Peritoneum (tissue), 1 donor: ENCODE data around the genes MUCL1, OR2AP1 and GDF11.

DNA sequence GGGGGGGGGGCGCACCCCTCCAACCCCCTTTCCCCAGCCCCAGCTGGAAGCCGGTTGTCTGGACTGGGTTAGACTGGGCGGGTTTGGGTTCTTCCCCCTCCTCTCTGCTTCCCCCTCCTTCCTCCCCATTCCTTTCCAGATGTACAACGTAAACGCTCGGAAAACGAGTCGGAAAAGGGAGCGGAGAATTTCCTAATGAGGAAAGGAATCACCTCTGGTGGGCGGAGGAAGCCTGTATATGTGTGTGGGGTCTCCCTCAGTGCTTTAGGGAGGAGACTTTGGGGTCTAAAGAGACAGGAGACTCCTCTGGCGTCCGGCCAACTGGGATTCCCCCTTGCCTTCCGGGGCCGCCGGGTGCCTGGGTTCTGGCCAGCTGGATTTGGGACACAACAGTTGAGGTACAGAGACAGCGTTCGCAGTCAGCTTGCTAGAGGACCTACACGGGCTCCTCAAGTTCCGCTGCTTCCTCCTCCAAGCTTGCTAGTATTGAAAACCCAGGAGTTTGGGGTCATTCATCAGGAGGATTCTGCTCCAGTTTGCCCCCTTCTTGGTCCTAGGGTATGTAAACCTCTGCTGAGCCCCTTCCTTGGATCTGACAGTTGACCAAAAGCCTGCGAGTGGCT is 441 bp upstream of the ITGA5 start:
- PRO-cap = no peak

GRCh38 chr12:54854294-54854716 is at the start of gene MUCL1:
Gene MUCL1, plus strand, starts transcription at chr12:54854516.
- PRO-cap = no peak

GRCh38 chr12:54947736-54948287 is 36.8 kb downstream of the TESPA1 start:
- PRO-cap = no peak

DNA sequence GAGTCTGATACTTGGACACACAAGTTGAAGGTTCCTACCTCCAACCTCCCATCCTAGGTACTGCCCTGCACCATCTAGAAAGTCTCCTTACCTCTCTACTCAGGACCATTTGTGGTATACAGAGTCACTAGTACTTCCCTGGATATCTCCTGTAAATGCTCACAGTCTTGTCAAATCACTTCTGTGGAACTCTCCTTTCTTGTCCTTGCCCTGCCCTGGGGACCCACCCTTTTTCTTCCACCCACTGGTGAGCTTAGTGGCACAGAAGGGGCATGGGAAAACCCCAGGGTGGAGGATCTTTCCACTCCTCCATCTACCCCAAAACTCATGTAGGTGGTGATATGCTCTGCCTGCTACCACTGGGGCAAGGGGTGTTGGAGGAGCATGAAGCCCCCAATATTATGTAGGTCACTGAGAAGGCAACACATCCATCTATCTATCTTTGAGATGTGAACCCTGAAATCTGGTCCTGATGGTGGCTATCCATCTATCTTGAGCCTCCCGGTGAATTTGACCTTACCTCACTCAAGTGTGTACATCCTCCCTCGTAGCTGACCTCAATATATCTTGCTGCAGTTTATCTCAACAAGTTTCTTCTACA is 988 bp downstream of the TESPA1 start:
- PRO-cap = no peak

DNA sequence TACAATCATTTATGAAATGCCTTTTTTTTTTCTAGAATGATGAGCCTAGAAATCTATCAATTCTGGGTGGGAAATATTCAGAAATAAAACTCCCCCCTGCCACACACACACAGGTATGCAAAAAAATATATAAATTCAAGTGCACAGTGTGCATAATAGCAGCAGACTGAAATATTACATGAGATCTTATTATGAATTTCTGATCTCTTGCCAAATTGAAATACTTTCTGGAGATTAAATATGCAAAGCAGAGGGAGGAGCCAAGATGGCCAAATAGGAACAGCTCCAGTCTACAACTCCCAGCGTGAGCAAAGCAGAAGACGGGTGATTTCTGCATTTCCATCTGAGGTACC is 8.4 kb upstream of the OR6C68 start:
- PRO-cap = no peak

GRCh38 chr12:55572193-55572555 is at the start of gene OR2AP1:
Gene OR2AP1, plus strand, starts transcription at chr12:55572468.
- PRO-cap = no peak

- PRO-cap = no peak
Observed at GRCh38 chr12:55694744-55695313, 12.9 kb downstream of the ITGA7 start.

DNA sequence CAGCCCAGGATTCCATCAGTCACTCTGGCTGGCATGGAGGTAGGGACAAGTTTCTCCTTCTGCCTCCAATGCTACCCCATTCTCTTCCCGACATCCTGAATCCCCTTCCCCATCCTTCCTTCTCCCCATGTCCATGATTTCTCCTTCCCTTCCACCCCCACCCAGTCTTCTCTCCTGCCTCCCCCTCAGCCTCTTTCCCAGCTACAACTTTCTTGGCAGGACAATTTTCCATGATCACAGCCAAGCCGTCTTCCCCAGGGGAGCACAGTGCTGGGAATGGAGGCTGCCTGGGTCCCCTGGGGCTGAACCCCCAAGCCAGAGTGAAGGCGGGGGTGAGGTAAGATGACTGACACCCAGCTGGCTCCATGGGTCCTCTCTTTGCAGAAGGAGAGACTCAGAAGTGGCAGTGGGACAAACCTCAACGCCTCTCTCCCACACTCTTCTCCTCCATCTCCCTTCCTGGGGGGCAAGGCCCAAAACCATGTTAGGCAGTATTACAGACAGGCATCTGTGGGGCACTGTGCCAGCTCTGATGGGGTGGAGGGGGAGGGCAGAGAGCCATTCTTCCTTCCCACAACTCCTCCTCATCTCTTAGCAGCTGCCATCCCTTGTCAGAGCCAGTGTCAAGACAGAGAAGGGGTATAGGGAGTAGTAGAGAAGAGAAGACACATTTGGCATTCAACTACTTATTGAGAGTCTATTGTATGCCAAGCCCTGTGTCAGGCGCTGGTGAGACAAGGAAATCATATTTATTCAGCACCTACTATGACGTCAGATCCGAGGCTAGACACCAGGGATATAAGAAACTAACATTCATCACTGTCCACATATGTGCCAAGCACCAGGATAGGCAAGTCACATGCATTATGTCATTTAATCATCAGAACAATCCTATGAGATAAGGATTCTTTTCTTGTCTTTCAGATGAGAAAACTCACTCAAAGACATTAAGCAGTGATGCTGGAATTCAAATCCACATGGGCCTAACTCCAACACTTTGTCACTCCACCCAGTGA is 3.6 kb downstream of the ITGA7 start:
- PRO-cap = no peak

DNA sequence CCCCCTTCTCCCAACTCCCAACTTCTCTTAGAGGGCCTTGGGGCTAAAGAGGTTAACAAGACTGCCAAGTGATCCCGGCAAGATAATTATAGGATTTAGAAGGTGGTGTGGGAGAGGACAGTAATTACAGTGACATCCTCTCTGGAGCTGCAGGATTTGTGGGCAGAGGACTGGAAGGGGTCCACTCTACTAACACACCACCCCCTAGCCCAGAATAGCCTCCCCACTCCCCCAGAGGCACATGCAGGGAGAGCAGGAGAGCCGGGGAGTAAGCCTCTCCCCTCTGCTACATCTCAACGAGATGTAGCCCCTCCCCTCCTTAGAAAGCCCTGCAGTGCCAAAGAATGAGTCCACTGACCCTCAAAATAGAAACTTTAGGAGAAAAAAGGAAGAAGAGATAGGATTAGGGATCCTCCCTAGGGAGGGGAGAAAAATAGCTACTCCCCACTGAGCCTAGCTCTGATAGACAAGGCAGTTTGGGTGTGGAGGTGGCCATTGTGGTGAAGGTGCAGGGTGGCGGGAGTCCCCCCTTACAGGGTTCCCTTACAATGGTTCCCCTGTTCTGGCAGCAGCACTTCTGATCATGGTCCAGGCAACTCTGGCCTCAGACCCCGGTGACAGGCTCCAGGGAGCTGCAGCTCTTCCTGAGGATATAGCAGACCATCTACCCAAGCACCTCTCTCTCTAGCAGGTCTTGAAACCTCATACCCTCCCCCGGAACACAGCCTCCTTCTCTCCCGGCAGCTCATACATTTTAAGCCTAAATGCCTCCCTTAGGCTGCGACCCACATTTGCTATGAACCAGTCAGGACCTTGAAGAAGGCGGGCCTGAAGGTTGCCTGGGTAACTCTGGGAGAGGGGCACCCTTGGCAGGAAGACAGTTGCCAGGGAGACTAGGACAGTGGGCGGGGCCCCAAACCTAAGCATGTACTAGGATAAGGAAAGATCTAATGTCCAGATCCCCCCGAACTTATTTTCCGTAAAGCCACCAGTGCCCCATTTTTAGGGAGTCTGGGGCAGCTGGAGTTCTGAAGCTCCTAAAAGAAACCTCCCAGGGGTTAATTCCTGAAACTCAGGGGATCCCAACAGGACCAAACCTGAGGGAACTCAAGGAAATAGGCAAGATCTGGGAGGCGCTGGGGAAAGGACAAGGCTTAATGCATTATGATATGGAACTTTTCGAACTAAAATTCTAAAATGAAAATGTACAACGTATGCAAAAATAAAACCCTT is 4.8 kb upstream of the GDF11 start:
- PRO-cap = no peak

DNA sequence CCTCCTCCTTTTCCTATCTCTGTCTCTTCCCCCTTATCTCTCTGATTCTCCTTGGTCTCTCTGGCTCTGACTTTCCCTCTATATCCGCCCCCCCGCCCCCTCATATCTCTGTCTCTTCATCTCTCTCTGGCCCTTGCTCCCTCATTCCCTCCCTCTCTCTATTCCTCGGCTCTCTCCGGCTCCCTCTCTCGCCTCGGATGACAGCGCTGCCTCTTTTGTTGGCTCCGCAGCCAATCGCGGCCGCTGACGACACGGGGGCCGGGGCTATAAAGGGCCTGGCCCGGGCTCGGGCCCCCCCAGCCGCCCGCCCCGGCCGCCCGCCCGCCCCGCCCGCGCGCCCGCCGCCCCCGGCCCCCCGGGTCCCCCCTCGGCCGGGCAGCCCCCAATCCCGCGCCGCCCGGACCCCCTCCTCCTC is at the start of gene GDF11:
TSS of gene GDF11 (plus strand) at position 299 of the 415 bp plus-strand sequence.
- PRO-cap = bidirectional peak, plus-strand start at position 299 of the sequence, minus-strand start at position 190 of the sequence

DNA sequence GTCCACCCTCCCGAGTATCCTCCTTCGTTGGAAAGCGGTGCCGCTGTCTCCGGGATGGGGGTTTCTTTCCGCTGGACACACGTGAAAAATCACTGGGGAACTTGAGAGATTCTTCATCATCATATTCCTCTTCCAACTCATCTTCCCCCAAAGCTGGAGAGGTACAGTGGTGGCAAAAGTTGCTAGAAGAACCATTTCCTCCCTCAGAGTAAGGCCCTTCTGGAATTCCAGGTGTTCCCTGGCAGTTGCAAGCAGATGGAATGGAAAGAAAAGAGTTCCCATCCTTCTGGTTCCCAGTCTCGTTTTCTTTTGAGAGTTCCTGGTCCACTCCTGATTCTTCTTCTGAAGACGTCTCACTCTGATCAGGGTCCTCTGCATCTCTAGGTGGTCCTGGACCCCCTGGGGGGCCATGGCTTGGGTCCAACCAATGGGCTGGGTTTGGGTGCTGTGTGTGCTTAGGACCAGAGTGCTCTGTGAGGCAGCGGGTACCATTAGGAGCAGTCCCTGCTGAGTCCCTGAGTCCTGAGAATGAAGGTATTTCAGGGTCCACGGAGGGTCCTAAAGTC is 1.3 kb downstream of the DNAJC14 start:
- PRO-cap = no peak

DNA sequence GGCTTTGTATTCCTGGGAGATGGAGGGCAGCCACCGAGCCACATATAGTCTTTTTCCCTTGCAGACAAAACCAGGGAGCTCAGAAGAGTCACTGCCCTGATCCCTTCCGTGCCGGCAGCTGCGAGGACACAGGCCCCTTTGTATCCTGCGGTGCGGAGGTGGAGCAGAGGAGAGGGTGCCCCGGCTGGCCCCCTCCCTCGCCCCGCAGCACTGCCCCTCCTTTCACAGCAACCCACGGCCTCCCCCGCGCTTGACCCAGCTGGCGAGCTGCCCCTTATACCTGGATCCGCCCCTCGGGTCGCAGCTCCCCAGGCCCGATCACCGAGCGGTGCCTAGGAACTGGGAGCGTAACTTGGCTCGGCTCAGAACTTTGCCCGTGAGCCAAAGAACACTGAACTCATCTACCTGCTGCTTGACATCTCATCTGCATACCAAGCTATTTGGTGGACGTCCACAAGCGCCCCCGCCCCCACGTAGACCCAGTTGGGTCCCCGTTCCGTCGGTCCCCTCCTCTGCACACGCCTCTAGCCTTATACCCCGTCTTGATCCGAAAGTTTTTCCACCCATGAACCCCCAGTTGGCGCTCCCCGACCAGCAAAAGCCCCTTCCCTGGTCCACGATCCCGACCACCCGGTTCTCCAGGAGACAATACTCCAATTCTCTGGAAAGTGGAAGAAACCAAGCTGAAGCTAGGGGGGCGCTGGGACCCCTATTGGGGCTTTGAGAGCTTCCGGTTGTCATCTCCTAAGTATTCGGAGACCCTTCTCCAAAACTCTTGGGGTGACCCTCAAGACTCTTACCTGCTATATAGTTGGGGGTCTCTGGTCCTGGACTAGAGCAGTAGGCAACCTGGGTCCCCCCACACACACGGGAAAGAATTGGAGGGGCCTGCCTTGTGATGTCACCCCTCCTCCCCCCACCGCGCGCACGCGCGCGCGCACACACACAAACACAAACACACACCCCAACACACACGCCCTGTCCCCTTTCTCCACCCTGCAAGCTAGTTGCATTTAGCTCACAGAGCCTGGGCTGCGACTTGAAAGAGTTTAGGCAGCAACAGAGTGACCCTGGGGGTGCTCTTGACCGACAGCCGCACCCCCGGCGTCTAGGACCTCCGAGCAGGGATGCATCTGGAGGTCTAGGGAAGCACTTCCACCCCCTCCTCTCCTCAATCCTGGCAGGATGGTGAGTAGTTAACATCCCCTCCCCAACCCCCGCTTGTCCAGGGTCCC is 926 bp upstream of the DNAJC14 start:
- PRO-cap = no peak

DNA sequence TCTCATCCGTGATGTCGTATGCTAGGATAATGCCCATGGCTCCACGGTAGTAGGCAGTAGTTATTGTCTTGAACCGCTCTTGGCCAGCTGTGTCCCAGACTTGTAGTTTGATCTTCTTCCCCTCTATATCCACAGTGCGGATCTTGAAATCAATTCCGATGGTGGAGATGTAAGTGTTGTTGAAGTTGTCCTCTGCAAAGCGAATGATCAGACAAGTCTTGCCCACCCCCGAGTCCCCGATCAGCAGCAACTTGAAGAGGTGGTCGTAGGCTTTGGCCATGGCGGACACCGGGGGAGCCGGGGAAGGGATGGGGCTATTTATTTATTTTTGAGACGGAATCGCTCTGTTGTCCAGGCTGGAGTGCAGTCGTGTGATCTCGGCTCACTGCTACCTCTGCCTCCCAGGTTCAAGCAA is 6.9 kb downstream of the RAB5B start:
- PRO-cap = no peak

DNA sequence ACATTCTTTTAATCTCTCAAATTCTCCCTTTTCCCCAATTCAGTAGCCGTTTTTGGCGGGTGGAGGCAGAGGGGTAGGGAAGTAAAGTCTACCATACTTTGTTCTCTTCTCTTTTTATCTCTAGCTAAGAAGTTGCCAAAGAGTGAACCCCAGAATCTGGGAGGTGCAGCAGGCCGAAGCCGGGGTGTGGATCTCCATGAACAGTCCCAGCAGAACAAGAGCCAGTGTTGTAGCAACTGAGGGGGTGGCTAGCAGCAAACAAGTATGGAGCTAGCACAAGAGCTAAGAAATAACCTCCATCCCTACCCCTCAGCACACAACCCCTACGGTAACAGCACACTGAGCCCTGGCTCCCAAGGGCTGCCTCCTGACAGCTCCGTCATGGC is 5.1 kb upstream of the SUOX start:
- PRO-cap = no peak

- PRO-cap = no peak
Observed at GRCh38 chr12:56085020-56085471, 5.1 kb downstream of the ERBB3 start.

DNA sequence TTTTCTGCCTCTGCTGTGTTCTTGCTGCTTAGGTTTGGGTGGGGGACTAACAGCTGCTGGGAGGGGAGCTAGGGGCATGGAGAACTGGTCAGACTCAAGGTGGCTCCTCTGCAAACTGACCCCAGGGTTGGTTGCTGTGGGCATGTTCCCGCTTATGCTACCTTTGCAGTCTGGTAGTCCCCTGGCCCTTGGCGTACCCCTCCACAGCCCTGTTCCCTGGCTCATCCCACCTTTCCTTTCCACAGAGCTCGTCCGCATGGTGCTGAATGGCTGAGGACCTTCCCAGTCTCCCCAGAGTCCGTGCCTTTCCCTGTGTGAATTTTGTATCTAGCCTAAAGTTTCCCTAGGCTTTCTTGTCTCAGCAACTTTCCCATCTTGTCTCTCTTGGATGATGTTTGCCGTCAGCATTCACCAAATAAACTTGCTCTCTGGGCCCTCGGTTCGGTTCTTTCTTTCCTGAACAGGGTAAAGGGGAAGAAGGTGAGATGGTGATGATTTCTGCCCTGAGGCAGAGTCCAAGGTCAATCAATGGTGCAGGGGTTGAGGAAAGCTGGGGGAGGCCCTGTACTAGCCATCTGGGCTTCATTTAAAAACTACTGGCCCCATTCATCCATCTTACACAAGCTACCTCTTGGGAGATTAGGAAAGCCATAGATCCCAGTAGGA is 3.1 kb downstream of the MYL6 start:
- PRO-cap = no peak

GRCh38 chr12:56162070-56162968 is 4.2 kb downstream of the MYL6 start:
- PRO-cap = no peak

GRCh38 chr12:56171140-56171674 is 13.0 kb downstream of the MYL6 start:
- PRO-cap = no peak

DNA sequence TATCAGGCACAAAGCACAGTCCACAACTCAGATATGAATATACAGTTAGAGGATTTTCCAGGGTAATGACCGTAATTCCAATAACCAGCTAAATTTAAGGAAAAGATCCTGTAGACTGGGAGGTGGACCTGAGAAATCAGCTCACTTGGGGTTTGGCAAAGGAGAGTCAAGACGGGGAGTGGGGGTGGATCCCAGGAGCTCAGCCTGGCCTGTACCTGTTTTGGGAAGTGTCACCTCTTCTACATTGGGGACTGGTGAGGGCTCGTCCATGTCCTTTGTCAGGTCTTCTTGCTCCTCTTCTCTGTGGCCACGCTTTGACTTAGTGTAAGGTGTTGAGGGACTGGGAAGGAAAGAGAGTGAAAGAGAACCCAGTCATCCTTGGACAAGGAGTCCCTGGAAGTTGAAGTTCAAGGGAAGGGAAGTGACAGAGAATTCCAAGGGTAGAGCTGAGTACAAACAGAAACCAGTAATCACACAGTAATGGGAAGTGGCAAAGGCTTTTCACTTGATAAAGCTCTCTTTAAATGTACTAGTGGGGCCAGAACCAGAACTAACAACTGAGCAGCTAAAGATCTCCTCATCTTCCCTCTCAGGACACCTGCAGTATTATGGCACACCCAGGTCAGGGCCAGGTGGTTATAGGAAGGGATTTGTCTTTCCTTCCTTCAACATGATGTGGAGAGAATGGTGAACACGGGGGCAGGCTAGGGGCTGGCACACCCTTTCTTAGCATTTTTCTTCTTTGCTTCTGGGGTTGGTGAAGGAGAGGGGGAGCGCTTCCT is 8.3 kb downstream of the SMARCC2 start:
- PRO-cap = no peak

DNA sequence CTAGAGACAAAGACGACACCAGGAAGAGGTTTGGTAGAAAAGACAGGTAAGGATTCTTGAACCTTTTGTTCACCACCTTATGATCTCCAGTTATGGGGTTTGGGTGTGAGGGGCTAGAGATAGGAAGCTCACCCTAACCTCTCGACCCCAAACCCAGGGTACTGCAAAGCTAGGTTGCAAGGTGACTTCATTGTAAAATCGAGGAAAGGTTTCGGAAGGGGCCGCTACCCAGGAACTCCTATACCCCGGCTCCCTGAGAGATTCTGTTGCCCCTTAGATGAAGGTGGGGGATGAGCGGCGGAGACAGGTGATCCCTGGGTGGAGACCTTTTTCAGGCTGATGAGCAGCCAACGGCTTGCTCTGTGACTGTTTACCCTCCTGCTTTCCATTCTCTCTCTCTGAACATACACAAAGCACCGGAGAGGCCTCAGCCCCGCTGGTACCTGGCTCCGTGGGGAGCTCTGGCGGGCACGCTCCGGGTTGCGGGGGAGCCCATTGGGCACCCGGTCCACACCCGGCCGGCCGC is 712 bp downstream of the SMARCC2 start:
- PRO-cap = no peak